ENCODE measurements around a stretch of chr2.

DNA sequence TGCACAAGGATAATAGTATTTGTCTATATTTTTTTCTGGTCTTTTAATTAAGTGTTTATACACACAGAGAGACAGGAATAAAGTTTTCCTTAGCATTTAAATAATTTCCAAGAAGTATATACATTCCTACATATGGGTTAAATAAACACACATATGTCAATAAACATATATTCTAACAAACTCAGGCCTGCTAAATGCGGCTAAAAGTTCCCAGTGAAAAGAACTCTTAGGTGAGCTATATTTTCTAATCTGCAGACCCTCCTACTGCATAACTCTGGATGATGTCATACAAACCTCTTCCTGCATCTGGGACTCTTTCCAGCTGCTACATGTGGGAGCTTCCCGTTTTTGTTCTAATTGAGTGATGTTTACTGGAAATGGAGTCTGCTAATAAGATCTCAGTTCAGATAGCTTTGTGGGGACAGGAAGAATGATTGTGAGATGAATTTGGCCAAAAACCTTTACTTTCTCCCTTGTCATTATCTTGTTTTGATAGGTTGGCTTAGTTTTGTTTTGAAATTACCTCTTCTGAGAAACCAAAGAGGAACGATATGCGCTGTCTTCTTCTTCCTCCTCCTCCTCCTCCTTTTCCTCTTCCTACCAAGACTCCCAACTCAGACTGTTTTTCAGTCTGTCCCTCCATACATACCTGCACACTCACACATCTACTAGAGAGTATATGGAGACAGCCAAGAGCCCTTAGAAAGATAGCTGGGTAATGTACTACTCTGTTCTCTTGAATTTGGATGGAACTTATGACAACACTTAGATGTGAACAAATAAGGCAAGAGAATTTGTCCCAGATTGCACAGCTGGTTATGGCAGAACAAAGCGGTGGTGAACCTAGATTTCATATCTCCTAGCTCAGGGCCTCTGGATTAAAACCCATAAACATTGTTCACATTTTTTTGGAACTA, 39.7 kb upstream of the AAK1 start:
- RRBS, result no CpG with 5 or more reads among the region's 5 CpGs

DNA sequence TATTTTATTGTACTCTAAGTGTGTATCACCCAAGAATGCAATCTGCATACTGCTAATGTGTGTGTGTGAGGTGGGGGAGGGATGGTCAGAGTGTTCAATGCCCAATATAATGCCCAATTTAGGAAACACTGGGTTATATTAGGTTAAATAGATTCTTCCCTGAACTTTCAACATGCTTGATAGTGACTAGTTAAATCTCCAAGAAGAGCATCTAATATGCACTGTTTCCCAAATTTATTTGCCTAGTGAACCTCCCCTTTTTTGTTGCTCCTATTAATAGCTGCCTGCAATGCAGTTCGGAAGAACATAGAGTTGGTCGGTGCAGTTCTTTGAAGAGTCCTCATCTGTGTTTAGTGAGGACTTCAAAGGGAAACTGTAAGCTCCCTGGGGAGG, 49.0 kb upstream of the ANXA4 start:
- RRBS, result no CpG with 5 or more reads among the region's 2 CpGs

- RRBS, result no CpG with 5 or more reads among the region's 7 CpGs
These were observed 39.2 kb upstream of the GMCL1 start for GRCh38 chr2:69790188-69790822.

DNA sequence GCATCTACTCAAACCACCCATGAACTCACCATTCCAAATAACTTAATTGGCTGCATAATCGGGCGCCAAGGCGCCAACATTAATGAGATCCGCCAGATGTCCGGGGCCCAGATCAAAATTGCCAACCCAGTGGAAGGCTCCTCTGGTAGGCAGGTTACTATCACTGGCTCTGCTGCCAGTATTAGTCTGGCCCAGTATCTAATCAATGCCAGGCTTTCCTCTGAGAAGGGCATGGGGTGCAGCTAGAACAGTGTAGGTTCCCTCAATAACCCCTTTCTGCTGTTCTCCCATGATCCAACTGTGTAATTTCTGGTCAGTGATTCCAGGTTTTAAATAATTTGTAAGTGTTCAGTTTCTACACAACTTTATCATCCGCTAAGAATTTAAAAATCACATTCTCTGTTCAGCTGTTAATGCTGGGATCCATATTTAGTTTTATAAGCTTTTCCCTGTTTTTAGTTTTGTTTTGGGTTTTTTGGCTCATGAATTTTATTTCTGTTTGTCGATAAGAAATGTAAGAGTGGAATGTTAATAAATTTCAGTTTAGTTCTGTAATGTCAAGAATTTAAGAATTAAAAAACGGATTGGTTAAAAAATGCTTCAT, 1.4 kb downstream of the PCBP1 start:
- RRBS, result no CpG with 5 or more reads among the region's 8 CpGs

DNA sequence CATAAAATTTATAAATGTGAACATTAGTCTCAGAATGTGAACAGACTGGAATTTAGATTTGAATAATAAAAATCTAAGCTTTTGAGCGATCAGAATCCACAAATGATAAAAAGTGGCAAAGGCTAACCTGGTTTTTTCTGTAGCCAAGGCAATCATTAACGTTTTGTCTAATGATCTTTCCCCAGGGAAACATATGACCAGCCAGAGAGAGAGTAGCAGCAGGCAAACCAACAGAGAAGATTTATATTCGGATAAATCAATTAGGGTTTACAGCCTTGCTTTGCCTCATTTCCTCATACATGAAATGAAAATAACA, 14.6 kb downstream of the TIA1 start:
- RRBS, result no CpG with 5 or more reads among the region's 3 CpGs

DNA sequence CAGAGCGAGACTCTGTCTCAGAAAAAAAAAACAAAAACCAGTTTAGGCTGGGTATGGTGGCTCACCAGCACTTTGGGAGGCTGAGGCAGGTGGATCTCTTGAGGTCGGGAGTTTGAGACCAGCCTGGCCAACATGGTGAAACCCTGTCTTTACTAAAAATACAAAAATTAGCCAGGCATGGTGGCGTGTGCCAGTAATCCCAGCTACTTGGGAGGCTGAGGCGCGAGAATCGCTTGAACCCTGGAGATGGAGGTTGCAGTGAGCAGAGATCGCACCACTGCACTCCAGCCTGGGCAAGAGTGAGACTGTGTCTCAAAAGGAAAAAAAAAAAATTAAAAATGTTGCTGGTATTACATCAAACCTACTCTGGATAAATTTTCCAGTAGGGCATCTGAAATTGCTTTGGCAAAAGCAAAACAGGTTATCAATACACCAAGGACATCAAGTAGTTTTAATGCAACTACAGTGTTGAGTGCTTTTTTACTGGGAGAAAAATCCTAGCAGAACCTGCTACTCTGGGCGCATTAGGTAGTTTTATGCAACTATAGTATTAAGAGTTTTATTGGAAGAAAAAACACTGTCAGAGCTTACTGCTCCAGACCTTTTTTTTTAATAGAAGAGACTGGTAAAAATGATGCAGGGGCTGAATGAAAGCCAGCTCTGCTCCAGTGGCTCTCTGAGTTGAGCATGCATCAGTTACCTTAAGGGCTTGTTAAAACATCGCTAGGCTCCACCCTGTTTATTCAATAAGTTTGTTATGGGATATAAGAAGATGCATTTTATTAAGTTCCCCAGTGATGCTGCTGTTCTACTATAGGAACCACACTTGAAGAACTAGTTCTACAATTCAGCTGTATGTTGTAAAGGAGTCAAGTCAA, 13.5 kb downstream of the SNRPG start:
- RRBS, result no CpG with 5 or more reads among the region's 9 CpGs

- RRBS, result no CpG with 5 or more reads among the region's 3 CpGs
These were observed 37.6 kb downstream of the TGFA start for GRCh38 chr2:70516100-70516366.

DNA sequence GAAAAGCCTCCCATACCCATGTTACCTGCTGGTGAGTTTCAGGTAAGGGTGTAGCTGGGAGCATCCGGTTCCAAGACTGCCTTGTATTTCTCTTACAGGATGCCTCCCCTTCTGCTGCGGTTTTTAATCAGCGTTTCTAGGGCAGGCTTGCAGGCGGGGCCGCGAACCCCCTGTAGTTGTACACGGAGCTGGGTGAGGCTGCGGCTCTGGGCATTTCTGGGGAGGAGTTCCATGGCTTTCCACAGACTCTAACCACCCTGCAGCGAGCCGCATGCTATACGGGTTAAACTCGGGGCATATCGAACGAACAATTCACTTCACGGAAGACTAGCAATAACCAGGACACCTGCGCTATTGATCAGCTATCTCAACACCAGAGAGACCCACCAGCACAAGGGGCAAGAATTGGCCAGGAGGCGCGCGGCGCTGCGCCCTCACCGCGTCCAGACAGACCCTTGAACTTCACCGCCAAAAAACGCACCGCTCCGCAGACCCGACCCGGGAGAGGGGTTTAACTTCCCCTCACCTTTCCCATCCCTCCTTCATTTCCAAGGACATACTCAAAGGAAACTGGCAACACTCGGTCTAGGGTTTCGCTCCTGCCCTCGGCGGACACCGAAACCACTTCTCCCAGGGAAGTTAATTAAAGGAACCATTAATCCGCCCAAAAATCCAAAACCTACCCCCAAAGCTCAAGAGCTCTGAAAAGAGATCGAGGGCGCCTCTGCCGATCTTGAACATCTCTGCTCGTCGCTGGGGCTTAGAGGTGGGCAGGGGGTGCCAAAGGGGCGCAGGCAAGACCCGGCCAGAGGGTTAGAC, 916 bp downstream of the TGFA start:
- RRBS, result no CpG with 5 or more reads among the region's 42 CpGs

GRCh38 chr2:70897231-70897759, 3.1 kb upstream of the VAX2 start:
- RRBS, result 88% methylated on average over 1 of the region's 25 CpGs

- RRBS, result no CpG with 5 or more reads among the region's 28 CpGs
These were observed 6.3 kb downstream of the ANKRD53 start for GRCh38 chr2:70984658-70985185.

GRCh38 chr2:71001062-71001478, 6.4 kb upstream of the TEX261 start:
- RRBS, result no CpG with 5 or more reads among the region's 16 CpGs

GRCh38 chr2:71023680-71024275, 29.1 kb upstream of the TEX261 start:
- RRBS, result no CpG with 5 or more reads among the region's 13 CpGs

DNA sequence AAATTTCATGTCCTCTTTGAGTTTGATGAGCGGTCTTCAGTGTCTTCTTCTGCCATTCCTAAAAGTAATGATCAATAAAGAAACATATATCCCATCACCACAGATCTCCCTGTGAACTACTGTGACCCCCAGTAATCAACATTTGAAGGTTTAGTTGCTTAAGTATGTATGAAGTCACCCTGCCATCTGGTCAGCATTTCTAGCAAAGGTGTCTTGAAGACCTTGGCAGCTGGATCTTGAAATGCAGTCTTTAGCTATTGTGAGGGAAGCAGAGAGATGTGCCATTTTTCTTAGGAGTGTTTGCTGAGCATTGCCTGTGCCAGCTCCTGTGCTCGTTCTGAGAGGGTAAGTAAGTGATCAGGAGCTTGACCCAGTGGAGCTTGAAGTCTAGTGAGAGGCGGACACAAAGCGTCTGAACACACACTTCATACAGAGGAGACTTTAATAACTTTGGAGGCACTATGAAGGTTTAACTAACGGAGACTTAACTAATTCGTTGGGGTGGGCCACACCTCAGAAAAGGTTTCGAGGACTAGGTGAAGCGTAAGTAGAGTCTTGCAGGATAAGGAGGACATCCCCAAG, 1.4 kb downstream of the NAGK start:
- RRBS, result no CpG with 5 or more reads among the region's 8 CpGs

- RRBS, result 100% methylated on average over 1 of the region's 13 CpGs
These were observed 5.1 kb downstream of the NAGK start for GRCh38 chr2:71073241-71074352.

DNA sequence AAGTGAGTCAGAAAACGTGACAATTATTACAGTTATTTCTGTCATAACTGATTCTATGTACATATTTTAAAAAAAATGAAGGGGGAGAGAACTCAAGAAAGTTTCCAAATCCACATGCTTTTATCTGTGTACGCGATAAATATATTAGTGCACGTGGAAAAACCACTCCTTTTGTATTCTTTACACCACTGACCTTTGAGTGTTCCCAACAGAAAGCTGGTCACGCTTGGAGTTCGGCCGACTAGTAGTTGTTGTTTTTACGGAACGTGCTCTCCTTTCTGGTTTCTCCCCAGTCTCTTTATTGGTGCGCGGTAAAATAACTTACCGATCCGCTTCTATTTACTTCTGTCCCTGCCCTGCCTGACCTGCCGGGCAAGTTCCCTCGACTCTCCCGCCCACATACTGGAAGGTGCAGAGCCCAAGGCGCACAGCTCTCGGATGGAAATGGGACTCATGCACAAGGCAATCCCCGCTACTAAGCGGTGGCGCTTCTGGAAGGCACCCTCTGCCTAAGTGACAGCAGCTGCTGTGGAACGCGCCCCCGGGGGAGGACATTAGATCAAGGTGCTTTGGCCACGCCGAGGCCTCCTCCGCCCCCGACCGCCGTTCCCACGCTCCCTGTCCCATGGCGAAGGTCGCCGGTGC, 383 bp downstream of the MCEE start:
- RRBS, result 0% methylated on average over 6 of the region's 34 CpGs

- RRBS, result no CpG with 5 or more reads among the region's 15 CpGs
These were observed 26.8 kb downstream of the MPHOSPH10 start for GRCh38 chr2:71157131-71157720.

- RRBS, result no CpG with 5 or more reads among the region's 8 CpGs
These were observed 25.7 kb downstream of the ZNF638 start for GRCh38 chr2:71357110-71357878.

GRCh38 chr2:71454304-71455112, 12.0 kb upstream of the DYSF start:
- RRBS, result no CpG with 5 or more reads among the region's 14 CpGs

All from OVCAR3 (cell line).